Mesothelial cell of epicardium (in vitro differentiated cells): ENCODE data around the gene SYT4.

GRCh38 chr18:36326733-36327369, 29.3 kb downstream of the FHOD3 start:
- PRO-cap, result no peak

DNA sequence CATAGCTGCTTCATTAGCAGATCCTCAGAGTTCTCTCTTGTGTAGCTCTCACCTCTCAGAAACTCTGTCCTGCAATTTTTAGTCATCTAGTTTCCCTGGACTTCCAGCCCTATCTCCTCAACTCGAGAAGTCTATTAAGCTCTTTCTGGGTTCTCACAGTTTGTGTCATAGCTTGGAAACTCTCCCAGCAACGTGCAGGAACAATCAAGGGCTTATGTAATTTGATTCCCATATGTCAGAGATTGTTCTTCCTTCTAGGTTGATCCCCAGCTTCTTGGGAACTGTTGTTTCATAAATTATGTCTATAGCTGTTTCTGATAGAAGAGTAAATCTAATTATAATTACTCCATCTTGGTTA, 2082.5 kb upstream of the CELF4 start:
- PRO-cap, result no peak

DNA sequence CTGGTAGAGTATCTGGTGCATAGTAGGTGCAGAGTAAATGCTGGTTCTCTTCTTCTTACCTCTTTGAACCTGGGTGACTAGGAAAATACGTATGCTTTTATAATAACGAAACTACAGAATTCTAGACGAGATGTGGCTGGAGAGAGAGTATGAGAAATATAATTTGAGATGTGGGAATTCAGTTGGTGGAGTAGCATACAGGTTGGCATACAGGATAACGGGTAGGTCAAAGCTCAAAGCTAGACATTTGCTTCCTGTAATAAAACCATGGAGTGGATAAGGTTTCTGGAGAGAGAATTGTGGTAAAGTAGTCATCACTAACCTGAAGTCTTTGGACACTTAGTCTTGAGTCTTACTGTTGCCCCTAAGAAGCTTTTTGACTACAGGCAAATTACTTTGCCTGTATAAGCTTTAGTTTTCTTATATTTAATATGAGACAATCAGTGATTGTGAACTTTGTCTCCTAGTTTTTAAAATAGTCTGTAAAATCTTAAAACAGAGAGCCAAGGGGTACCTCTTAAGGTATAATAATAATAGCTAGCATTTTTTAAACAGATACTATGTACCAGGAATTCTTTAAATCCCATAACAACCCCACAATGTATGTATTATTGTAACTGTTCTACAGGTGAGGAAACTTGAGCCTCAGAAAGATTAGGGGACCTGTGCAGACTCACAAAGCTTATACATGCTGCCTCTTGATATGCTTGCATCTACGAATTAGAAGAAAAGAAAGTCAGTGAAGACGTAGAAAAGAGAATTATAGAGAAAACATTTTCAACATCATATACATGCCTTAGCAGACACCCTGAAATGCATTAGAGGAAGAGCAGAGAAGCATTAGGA, 42.3 kb downstream of the PIK3C3 start:
- PRO-cap, result no peak

- PRO-cap, result no peak
Measured at GRCh38 chr18:42113642-42114274, 158.7 kb downstream of the PIK3C3 start.

DNA sequence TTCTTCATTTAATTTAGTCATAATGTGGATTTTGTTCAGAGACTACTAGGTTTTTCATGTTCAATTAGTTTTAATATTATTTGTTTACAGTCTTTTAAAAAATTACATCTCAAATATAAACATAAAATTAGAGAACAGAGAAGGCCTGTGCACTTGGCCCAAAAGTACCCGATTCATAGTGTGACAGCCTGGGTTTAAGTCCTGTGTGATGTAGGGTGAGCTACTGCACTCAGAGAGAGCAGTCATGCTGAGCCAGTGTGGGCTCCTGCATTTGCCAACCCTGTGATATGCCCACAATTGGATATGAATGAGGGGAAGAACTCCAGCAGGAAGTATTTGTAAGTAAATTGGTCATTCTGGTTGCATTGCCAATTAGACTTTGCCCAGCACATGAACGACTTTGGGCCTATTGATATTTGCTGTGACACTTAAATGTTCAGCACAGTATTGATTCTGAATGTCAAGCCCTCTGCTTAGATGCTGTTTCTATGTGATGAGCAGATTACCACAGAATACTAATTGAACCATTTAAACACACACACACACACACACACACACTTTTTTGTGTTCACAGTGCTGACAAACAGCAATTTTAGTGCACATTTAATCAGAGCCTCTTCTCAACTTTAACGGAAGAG, 570.8 kb downstream of the PIK3C3 start:
- PRO-cap, result no peak

DNA sequence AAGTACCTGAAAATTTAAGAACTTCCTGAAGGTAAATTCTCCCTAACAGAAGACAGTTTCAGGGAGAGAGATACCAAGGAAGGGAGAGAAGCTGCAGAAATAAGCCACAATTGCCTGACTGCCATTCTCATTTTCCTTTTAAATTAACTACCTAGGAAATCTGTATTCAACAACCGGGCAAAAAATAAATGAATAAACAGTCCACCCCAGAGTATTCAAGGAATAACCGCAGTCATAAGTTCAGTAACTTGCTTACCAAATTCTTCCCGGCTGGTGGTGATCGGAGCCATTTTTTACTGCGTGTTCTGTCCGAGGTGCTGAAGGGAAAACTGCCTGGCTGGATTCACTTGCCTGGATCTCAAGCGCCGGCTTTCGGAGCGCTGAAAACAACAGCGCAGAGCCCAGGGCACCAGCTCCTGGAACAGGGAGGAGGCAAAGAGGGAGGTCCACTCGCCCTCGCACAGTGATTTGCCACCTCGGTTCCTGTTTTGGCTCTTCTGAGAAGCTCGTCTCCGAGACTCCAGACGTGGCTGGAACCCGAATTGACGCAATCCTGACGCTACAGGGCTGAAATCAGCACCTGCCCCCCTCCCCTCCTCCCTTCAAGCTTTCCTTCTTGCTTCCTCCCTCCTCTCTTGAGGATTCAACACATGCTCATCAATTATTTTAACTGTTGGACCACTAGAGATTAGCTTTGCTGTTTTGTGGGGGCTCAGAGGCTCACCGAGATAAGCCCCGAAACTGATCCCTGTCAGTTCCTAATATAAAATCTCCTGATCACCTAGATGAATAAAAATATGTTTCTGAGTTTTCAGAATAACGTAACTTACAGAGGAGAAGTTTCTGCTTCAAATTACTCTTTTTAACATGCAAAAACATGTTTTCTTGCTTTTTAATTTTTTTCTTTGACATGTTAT, at the start of gene SYT4:
TSS of gene SYT4 (minus strand) at position 499 of the 917 bp plus-strand sequence.
- PRO-cap, result no peak

DNA sequence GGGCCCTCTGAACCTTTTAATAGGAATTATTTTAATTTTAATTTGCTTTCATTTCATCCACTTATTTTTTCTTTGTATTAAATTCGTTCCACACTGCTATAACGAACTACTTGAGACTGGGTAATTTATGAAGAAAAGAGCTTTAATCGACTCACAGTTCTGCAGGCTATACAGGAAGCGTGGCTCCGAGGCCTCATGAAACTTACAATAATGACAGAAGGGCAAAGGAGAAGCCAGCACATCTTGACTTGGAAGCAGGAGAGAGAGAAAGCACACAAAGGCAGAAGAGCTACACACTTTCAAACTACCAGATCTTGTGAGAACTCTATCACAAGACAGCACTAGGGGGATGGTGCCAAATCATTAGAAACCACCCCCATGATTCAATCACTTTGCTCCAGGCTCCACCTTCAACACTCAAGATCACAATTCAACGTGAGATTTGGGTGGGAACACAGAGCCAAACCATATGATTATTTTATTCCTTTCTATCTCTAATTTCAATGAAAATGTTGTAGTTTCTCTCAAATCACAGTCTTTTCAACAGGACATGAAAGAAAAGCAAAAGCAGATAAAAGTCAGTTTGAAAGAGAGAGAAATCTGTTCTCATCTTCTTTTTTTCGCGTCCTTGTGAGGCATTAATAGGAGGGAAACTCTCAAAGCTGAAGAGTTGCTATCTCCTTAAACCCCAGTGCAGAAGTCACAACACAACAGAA, 655.9 kb upstream of the SYT4 start:
- PRO-cap, result no peak

- PRO-cap, result no peak
Measured at GRCh38 chr18:44682276-44682709, 1.6 kb downstream of the SETBP1 start.

DNA sequence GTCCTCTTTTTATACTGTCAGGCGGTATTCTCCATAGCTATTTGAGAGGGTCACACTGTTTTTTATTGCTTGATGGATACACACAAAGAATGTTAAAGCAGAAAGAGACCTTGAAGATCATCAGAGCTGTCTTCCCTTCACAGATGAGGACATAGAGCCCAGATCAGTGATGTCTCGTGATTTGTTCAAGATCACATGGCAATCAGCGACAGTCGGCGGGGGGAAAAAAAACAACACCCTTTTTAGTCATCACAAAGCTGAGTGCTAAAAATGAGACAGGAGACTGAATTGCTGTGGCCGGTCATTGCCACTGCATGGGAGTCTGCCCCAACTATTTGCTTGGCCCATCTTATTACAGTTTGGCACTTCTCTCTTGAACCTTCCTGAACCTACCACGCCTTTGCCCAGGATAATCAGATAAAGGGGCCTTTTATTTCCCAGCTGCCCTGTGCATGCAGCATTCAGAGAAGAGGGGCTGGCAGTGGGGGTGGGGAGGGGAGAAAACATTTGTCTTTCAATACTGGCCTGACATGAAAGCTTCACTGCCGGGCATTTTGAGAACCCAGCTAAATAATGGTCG, 42.7 kb downstream of the SETBP1 start:
- PRO-cap, result no peak

- PRO-cap, result no peak
Measured at GRCh38 chr18:44747611-44748279, 67.1 kb downstream of the SETBP1 start.

GRCh38 chr18:44779718-44780403, 99.2 kb downstream of the SETBP1 start:
- PRO-cap, result no peak

DNA sequence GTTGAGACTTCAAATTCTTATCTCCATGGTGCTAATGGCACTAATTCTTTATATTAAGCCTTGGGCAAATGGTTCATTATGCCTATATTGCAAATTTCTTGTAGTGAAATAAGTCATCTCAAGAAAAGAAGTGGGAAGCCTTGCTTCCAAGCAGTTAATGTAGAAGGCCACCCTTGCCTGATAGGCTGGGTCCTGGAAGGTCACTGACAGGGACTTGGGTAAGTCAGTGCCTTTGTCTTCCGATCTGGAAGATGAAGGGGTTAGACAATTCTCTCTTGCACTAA, 103.1 kb downstream of the SETBP1 start:
- PRO-cap, result no peak

- PRO-cap, result no peak
Measured at GRCh38 chr18:44800286-44800773, 119.6 kb downstream of the SETBP1 start.

GRCh38 chr18:44826127-44826886, 145.6 kb downstream of the SETBP1 start:
- PRO-cap, result no peak

DNA sequence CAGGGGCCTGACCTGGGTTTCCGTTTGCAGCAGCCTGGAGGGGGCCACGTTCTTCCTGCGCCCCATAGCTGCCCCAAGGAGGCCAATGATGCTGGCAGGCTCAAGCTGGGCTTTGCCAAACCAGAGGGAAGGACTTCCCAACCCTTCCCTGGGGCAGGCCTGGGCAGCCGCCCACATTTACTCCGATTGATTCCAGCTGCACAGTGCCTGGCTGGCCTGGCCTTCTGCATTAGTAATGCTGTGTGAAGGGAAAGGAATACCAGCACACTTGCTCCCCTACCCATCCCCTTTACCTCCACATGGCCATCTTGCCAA, 360.6 kb upstream of the SLC14A2 start:
- PRO-cap, result no peak

GRCh38 chr18:45962841-45963496, 4.2 kb downstream of the EPG5 start:
- PRO-cap, result no peak

GRCh38 chr18:46264141-46264977, 69.5 kb upstream of the RNF165 start:
- PRO-cap, result no peak

DNA sequence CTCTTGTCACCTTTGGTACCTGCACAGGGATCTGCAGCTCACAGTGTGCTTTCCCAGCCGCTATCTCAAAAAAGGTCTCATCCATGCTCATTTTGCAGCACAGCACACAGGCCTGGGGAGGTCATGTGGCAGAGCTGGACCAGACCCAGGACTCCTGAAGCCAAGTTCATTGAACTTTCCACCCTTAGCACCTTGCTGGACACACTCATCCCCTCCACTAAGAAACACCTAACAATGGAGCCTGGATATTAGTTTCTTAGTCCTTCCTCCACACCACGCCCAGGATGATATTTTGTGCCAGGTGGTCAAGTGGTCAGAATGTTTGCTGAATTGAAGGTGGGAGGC, 43.1 kb upstream of the RNF165 start:
- PRO-cap, result no peak

GRCh38 chr18:46362184-46362651, 28.4 kb downstream of the RNF165 start:
- PRO-cap, result no peak

DNA sequence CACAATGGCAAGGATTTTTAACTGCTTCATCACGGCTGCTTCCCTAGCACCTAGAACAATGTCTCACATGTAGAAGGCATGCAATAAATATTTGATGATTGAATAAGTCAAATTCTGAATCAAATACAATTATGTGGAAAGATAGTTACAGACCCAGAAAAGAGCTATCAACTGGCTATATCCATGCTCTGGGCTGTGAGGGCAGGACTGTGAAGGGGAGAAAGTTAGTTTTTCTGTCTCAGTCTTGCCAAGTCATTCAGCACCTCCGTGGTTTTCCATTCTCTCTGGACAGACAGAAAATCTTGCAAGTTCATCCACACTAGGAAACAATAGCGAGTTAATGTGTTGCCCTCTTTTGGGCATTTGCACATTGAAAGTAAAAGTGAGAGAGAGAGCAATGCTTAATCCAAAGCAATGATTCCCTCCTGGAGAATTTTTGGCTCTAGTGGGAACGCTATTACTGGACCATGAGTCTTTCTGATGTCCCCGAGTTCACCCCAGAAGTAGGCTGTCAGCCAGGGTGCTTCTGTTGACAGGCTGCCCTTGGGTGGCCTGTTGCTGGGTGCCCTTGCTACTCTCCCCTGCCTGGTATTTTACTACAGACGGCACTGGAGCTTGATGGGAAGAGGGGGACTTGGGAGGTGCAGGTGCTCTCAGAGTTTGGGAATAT, 84.9 kb downstream of the RNF165 start:
- PRO-cap, result no peak